ENCODE measurements around a stretch of chr1.

DNA sequence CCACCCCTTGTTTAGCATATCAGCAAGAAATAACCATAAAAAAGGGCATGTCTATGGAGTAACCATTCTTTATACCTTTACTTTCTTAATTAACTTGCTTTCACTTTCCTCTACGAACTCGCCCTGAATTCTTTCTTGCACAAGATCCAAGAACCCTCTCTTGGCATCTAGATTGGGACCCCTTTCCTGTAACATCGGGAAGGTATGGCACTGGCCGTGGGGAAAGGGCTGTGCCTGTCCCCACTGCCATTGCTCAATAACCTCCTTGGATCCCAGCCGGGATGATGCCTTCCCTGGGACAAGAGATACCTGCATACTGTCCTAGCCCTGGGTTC lies 5.0 kb upstream of the CELA3A start:
- RAMPAGE, long total RNA, result no peak
- RRBS, result no CpG with 5 or more reads among the region's 5 CpGs
PRO-cap:
- standard, result no peak
- CoPRO, capped RNA only, 2 experiments, result no peak in any of the 2 experiments
- CoPRO, capped and uncapped RNA, 2 experiments, result no peak in any of the 2 experiments
- CoPRO, uncapped RNA only, 2 experiments, result no peak in any of the 2 experiments
CAGE:
- cytosol, long polyA plus RNA, result no peak
- long polyA plus RNA, result no peak
- nucleolus, long total RNA, result no peak
- nucleus, long polyA plus RNA, result no peak

- RAMPAGE, long total RNA, result no peak
- RRBS, result no CpG with 5 or more reads among the region's 9 CpGs
PRO-cap:
- standard, result no peak
- CoPRO, capped RNA only, 2 experiments, result no peak in any of the 2 experiments
- CoPRO, capped and uncapped RNA, 2 experiments, result no peak in any of the 2 experiments
- CoPRO, uncapped RNA only, 2 experiments, result no peak in any of the 2 experiments
CAGE:
- cytosol, long polyA plus RNA, result no peak
- long polyA plus RNA, result no peak
- nucleolus, long total RNA, result no peak
- nucleus, long polyA plus RNA, result no peak
Observed at GRCh38 chr1:22002844-22003303, 1.4 kb downstream of the CELA3A start.

- RAMPAGE, long total RNA, result no peak
- RRBS, result no CpG with 5 or more reads among the region's 20 CpGs
PRO-cap:
- standard, result bidirectional peak, plus-strand start at chr1:22024936, minus-strand start at chr1:22024658; bidirectional peak, plus-strand start at chr1:22025088, minus-strand start at chr1:22025011
- CoPRO, capped RNA only, 2 experiments, result no peak in any of the 2 experiments
- CoPRO, capped and uncapped RNA, 2 experiments, result no peak in any of the 2 experiments
- CoPRO, uncapped RNA only, 2 experiments, result no peak in any of the 2 experiments
CAGE:
- cytosol, long polyA plus RNA, result no peak
- long polyA plus RNA, result no peak
- nucleolus, long total RNA, result no peak
- nucleus, long polyA plus RNA, result no peak
Observed at GRCh38 chr1:22024753-22025327, 23.4 kb downstream of the CELA3A start.

- RAMPAGE, long total RNA, result no peak
- RRBS, result 4% methylated on average over 18 of the region's 98 CpGs
PRO-cap:
- standard, result bidirectional peak, plus-strand start at chr1:22053132, minus-strand start at chr1:22053058; bidirectional peak, plus-strand start at chr1:22053317, minus-strand start at chr1:22053253; unidirectional peak, minus-strand start at chr1:22053485
- CoPRO, capped RNA only, 2 experiments, result peak in 2 of 2 experiments; most common plus-strand start chr1:22053314 (in 2); most common minus-strand start chr1:22053253 (in 2)
- CoPRO, capped and uncapped RNA, 2 experiments, result peak in 2 of 2 experiments; most common plus-strand start chr1:22053314 (in 2); most common minus-strand start chr1:22053253 (in 2)
- CoPRO, uncapped RNA only, 2 experiments, result peak in 2 of 2 experiments; most common plus-strand start chr1:22053362 (in 1); most common minus-strand start chr1:22053221 (in 1)
CAGE:
- cytosol, long polyA plus RNA, result no peak
- long polyA plus RNA, result no peak
- nucleolus, long total RNA, result no peak
- nucleus, long polyA plus RNA, result no peak
Observed at GRCh38 chr1:22052855-22053886, 662 bp downstream of the CDC42 start.

DNA sequence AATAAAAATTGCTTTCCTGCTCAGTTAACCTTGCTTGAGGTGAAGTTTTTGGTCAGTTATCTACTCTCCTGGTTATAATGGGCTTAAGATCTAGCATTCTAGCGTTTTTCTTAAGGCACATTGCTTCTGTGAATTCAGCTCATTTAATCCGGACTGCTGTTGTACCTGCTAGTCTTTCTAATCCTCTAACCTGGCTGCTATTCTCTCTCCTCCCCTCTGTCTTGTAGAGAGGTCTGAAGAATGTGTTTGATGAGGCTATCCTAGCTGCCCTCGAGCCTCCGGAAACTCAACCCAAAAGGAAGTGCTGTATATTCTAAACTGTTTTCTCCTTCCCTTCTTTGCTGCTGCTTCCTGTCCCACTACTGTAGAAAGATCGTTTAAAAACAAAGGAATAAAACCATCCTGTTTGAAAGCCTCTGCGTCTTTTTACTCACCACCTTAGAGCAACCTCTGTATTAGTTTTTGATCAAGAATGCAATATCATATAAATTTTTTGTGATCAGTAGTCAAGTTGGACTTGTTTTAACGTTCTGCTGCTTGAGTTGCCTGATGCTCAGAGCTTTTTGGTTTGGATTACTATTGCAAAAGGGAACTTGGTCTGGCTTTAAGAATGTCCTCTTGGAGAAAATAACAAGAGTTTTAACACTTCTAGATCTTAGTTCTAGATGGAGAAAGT lies 37.3 kb downstream of the CDC42 start:
- RAMPAGE, long total RNA, result no peak
- RRBS, result no CpG with 5 or more reads among the region's 7 CpGs
PRO-cap:
- standard, result no peak
- CoPRO, capped RNA only, 2 experiments, result no peak in any of the 2 experiments
- CoPRO, capped and uncapped RNA, 2 experiments, result no peak in any of the 2 experiments
- CoPRO, uncapped RNA only, 2 experiments, result peak in 1 of 2 experiments; most common plus-strand start position 487 of the sequence (in 1)
CAGE:
- cytosol, long polyA plus RNA, result no peak
- long polyA plus RNA, result no peak
- nucleolus, long total RNA, result no peak
- nucleus, long polyA plus RNA, result no peak

GRCh38 chr1:22255524-22256081 lies 112.7 kb upstream of the WNT4 start:
- RAMPAGE, long total RNA, result no peak
- RRBS, result 0% methylated on average over 1 of the region's 6 CpGs
PRO-cap:
- standard, result no peak
- CoPRO, capped RNA only, 2 experiments, result no peak in any of the 2 experiments
- CoPRO, capped and uncapped RNA, 2 experiments, result no peak in any of the 2 experiments
- CoPRO, uncapped RNA only, 2 experiments, result no peak in any of the 2 experiments
CAGE:
- cytosol, long polyA plus RNA, result no peak
- long polyA plus RNA, result no peak
- nucleolus, long total RNA, result no peak
- nucleus, long polyA plus RNA, result no peak

GRCh38 chr1:22257244-22257945 lies 114.5 kb upstream of the WNT4 start:
- RAMPAGE, long total RNA, result no peak
- RRBS, result 7% methylated on average over 4 of the region's 16 CpGs
PRO-cap:
- standard, result no peak
- CoPRO, capped RNA only, 2 experiments, result no peak in any of the 2 experiments
- CoPRO, capped and uncapped RNA, 2 experiments, result no peak in any of the 2 experiments
- CoPRO, uncapped RNA only, 2 experiments, result no peak in any of the 2 experiments
CAGE:
- cytosol, long polyA plus RNA, result no peak
- long polyA plus RNA, result no peak
- nucleolus, long total RNA, result no peak
- nucleus, long polyA plus RNA, result no peak

DNA sequence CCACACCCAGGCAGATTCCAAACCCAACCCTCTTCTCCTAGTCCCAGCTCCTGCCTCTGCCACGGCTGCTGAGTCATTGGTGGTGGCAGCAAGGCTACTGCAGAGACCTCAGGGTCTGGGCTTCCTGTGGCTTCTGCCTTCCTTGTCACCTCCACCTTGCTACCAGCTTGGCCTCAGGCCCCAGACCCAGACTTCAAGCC lies 118.5 kb upstream of the ZBTB40 start:
- RAMPAGE, long total RNA, result no peak
- RRBS, result no CpG with 5 or more reads among the region's 1 CpG
PRO-cap:
- standard, result no peak
- CoPRO, capped RNA only, 2 experiments, result no peak in any of the 2 experiments
- CoPRO, capped and uncapped RNA, 2 experiments, result no peak in any of the 2 experiments
- CoPRO, uncapped RNA only, 2 experiments, result no peak in any of the 2 experiments
CAGE:
- cytosol, long polyA plus RNA, result no peak
- long polyA plus RNA, result no peak
- nucleolus, long total RNA, result no peak
- nucleus, long polyA plus RNA, result no peak

DNA sequence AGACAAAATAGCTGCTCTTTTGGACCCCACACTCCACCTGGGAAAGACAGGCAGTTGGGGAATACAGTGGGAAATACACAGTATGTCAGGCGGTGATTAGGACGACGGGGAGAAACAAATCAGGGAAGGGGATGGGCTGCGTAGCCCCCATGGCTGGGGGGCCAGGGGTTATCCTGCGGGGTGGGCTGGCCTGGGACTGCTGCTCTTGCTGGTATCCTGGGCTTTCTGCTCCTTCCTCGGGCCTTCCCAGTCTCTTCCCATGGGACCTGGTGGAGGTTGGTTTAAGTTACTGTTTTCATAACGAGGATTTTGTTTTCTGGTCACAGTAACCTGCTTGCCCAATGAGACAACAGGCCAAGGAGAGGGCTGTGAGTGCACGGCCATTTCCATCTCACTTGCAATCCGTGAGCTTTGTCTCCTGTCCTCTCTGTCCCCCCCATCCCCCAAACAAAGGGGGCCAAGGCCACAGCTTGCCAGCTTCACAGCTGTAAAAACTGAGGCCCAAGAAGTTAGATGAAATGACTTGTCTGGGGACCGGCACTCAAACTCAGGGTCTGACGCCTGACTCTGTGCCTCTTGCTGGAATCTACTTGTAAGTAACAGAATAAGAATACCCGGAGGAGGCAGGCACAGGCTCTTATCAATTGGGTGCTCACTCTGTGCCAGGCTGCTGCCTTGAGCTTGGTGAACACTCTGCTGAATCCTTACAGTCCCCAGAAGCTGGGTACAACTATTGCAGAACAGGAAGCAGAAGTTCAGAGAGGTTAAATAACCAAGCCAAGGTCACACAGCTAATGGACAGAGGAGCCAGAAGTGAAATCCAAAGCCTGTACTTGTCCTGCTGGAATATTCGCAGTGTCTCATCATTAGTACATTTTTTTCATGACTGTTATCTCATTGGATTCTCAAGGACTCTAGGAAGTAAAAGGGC lies 85.8 kb downstream of the EPHB2 start:
- RAMPAGE, long total RNA, result no peak
- RRBS, result 4% methylated on average over 3 of the region's 13 CpGs
PRO-cap:
- standard, result no peak
- CoPRO, capped RNA only, 2 experiments, result no peak in any of the 2 experiments
- CoPRO, capped and uncapped RNA, 2 experiments, result no peak in any of the 2 experiments
- CoPRO, uncapped RNA only, 2 experiments, result no peak in any of the 2 experiments
CAGE:
- cytosol, long polyA plus RNA, result no peak
- long polyA plus RNA, result no peak
- nucleolus, long total RNA, result no peak
- nucleus, long polyA plus RNA, result no peak

DNA sequence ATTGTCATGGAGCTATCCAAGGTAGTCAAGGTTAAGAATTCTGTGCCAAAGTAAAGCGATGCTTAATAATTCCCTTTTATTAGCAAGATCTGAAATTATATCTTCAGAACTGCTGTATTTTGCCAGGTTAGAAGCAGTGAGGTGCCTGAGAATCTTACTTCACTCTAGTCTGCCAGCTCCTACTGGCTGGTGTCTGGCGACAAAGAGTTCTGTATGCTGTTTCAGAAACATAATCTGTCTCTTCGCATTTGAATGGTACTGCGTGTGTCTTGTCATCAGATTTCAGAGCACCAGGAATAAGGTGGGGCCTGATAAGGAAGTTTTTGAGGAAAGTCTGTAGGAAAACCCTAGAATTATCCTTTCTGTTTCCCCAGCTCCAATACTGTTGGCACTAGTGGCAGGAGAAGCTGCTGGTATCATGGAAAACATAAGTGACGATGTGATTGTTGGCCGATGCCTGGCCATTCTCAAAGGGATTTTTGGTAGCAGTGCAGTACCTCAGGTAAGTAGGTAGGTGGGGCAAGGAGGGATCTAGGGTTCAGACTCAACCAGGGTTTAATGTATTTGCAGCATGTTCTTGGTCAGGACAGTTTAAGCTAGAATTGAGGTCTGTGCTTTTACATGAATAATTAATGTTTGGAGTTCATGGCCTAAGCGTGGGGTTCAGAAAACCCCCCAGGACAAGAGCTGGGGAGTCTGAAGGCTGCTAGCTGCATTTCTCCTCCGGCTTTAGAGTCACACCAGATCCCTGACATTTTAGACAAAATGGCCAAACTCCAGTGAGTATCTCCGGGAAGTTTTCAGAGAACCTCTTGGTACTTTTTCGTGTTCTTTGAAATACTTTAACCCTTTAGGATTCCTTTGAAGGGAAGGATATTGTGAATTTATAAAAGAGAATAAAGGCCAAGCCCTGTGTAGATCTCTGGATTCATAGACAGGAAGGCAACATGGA lies 62.1 kb downstream of the KDM1A start:
- RAMPAGE, long total RNA, result no peak
- RRBS, result 100% methylated on average over 1 of the region's 10 CpGs
PRO-cap:
- standard, result no peak
- CoPRO, capped RNA only, 2 experiments, result no peak in any of the 2 experiments
- CoPRO, capped and uncapped RNA, 2 experiments, result no peak in any of the 2 experiments
- CoPRO, uncapped RNA only, 2 experiments, result peak in 1 of 2 experiments; most common plus-strand start position 632 of the sequence (in 1); most common minus-strand start position 254 of the sequence (in 1)
CAGE:
- cytosol, long polyA plus RNA, result no peak
- long polyA plus RNA, result no peak
- nucleolus, long total RNA, result no peak
- nucleus, long polyA plus RNA, result no peak

GRCh38 chr1:23085138-23086271 lies 66.2 kb downstream of the KDM1A start:
- RAMPAGE, long total RNA, result no peak
- RRBS, result no CpG with 5 or more reads among the region's 7 CpGs
PRO-cap:
- standard, result no peak
- CoPRO, capped RNA only, 2 experiments, result no peak in any of the 2 experiments
- CoPRO, capped and uncapped RNA, 2 experiments, result peak in 1 of 2 experiments; most common plus-strand start chr1:23085610 (in 1); most common minus-strand start chr1:23085434 (in 1)
- CoPRO, uncapped RNA only, 2 experiments, result peak in 2 of 2 experiments; most common plus-strand start chr1:23085489 (in 1); most common minus-strand start chr1:23085258 (in 1)
CAGE:
- cytosol, long polyA plus RNA, result no peak
- long polyA plus RNA, result no peak
- nucleolus, long total RNA, result no peak
- nucleus, long polyA plus RNA, result no peak

DNA sequence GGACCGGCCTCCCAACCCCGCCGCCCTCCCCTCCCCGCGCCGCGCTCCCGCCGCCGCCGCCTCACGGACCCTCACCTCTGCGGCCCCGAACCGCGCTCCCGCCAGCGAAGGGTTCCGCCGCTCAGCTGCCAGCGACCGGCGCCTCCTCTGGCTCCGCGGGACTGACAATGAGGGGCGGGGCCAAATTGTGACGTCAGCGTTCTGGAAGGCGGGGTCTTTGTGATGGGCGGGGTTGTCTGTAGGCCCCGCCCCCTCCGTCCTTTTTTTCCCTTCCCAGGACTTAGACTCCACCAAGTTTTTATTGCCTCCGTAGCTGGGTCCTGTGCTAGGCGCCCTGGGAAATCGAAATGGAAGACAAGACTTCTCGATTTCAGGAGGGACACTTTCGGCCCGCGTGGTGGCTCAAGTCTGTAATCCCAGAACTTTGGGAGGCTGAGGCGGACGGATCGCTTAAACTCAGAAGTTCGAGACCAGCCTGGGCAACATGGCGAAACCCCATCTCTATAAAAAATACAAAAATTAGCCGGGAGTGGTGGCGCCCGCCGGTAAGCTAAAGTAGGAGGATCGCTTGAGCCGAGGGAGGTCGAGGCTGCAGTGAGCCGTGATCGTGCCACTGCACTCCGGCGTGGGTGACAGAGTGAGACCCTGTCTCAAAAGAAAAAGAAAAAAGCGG lies 48.5 kb downstream of the HTR1D start:
- RAMPAGE, long total RNA, result no peak
- RRBS, result 43% methylated on average over 3 of the region's 56 CpGs
PRO-cap:
- standard, result bidirectional peak, plus-strand start at position 301 of the sequence, minus-strand start at position 163 of the sequence
- CoPRO, capped RNA only, 2 experiments, result peak in 2 of 2 experiments; most common plus-strand start position 301 of the sequence (in 2); most common minus-strand start position 166 of the sequence (in 2)
- CoPRO, capped and uncapped RNA, 2 experiments, result peak in 2 of 2 experiments; most common plus-strand start position 301 of the sequence (in 2); most common minus-strand start position 163 of the sequence (in 1)
- CoPRO, uncapped RNA only, 2 experiments, result peak in 1 of 2 experiments; most common plus-strand start position 294 of the sequence (in 1); most common minus-strand start position 140 of the sequence (in 1)
CAGE:
- cytosol, long polyA plus RNA, result start-site peak on the minus strand centred at position 137 of the sequence, 42 bp wide, 187 and 51 reads in 2 replicates
- long polyA plus RNA, result start-site peak on the minus strand centred at position 137 of the sequence, 42 bp wide, 59 and 234 reads in 2 replicates
- nucleolus, long total RNA, result no peak
- nucleus, long polyA plus RNA, result start-site peak on the minus strand centred at position 142 of the sequence, 32 bp wide, 190 and 311 reads in 2 replicates

- RAMPAGE, long total RNA, result no peak
- RRBS, result no CpG with 5 or more reads among the region's 14 CpGs
PRO-cap:
- standard, result no peak
- CoPRO, capped RNA only, 2 experiments, result no peak in any of the 2 experiments
- CoPRO, capped and uncapped RNA, 2 experiments, result no peak in any of the 2 experiments
- CoPRO, uncapped RNA only, 2 experiments, result no peak in any of the 2 experiments
CAGE:
- cytosol, long polyA plus RNA, result no peak
- long polyA plus RNA, result no peak
- nucleolus, long total RNA, result no peak
- nucleus, long polyA plus RNA, result no peak
Observed at GRCh38 chr1:23224908-23225480, 7.7 kb upstream of the HTR1D start.

GRCh38 chr1:23366484-23367224 lies 3.0 kb downstream of the ZNF436 start:
- RAMPAGE, long total RNA, result no peak
- RRBS, result no CpG with 5 or more reads among the region's 11 CpGs
PRO-cap:
- standard, result no peak
- CoPRO, capped RNA only, 2 experiments, result no peak in any of the 2 experiments
- CoPRO, capped and uncapped RNA, 2 experiments, result no peak in any of the 2 experiments
- CoPRO, uncapped RNA only, 2 experiments, result no peak in any of the 2 experiments
CAGE:
- cytosol, long polyA plus RNA, result no peak
- long polyA plus RNA, result no peak
- nucleolus, long total RNA, result no peak
- nucleus, long polyA plus RNA, result no peak

GRCh38 chr1:23393344-23394555 lies 24.1 kb upstream of the ZNF436 start:
- RAMPAGE, long total RNA, result no peak
- RRBS, result 77% methylated on average over 7 of the region's 27 CpGs
PRO-cap:
- standard, result no peak
- CoPRO, capped RNA only, 2 experiments, result no peak in any of the 2 experiments
- CoPRO, capped and uncapped RNA, 2 experiments, result no peak in any of the 2 experiments
- CoPRO, uncapped RNA only, 2 experiments, result no peak in any of the 2 experiments
CAGE:
- cytosol, long polyA plus RNA, result no peak
- long polyA plus RNA, result no peak
- nucleolus, long total RNA, result no peak
- nucleus, long polyA plus RNA, result no peak

- RAMPAGE, long total RNA, result no peak
- RRBS, result no CpG with 5 or more reads among the region's 16 CpGs
PRO-cap:
- standard, result bidirectional peak, plus-strand start at chr1:23422607, minus-strand start at chr1:23422524
- CoPRO, capped RNA only, 2 experiments, result peak in 1 of 2 experiments; most common plus-strand start chr1:23422607 (in 1); most common minus-strand start chr1:23422524 (in 1)
- CoPRO, capped and uncapped RNA, 2 experiments, result no peak in any of the 2 experiments
- CoPRO, uncapped RNA only, 2 experiments, result peak in 1 of 2 experiments; most common plus-strand start chr1:23422604 (in 1); most common minus-strand start chr1:23422453 (in 1)
CAGE:
- cytosol, long polyA plus RNA, result no peak
- long polyA plus RNA, result no peak
- nucleolus, long total RNA, result no peak
- nucleus, long polyA plus RNA, result no peak
Observed at GRCh38 chr1:23422325-23422968, 2.1 kb downstream of the TCEA3 start.

DNA sequence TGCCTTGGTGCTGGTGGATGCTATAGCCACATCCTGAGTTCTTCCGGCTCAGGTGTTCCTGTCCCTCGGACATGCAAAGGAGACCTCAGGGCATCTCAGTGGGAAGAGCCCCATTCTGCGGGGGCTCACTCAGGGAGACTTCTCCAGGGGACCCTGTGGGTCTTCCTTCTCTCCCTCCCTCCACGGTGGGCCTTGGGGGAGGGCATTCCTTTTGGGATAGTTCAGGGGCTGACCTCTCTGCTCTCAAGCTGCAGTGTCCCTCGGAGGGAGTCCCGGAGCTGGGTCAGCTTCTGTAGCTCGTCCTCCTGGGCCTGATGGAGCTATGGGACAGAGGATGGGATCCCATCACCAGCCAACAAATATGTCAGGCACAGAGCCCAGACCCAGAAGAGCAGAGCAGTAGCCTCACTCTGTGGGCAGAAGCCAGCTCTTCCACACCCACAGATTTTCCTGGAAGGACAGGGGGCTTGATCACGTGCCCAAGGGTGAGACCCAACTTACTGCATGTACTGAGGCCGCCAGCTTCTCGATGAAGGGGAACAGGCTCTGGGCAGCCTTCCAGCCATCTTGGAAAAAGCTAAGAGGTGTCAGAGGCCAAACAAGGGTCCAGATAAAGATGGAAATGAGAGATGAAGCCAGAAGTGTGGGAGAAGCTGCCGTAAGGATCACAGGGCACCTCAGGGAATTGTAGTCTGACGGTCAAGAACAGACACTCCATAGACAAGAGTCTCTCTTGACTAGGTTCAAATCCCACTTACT lies 16.8 kb upstream of the TCEA3 start:
- RAMPAGE, long total RNA, result no peak
- RRBS, result no CpG with 5 or more reads among the region's 12 CpGs
PRO-cap:
- standard, result no peak
- CoPRO, capped RNA only, 2 experiments, result no peak in any of the 2 experiments
- CoPRO, capped and uncapped RNA, 2 experiments, result no peak in any of the 2 experiments
- CoPRO, uncapped RNA only, 2 experiments, result no peak in any of the 2 experiments
CAGE:
- cytosol, long polyA plus RNA, result no peak
- long polyA plus RNA, result no peak
- nucleolus, long total RNA, result no peak
- nucleus, long polyA plus RNA, result no peak

Data from K562 (cell line).